Heart left ventricle (tissue), 7 donors: ENCODE data around the genes C1orf185, RNF11, CC2D1B and GPX7.

DNA sequence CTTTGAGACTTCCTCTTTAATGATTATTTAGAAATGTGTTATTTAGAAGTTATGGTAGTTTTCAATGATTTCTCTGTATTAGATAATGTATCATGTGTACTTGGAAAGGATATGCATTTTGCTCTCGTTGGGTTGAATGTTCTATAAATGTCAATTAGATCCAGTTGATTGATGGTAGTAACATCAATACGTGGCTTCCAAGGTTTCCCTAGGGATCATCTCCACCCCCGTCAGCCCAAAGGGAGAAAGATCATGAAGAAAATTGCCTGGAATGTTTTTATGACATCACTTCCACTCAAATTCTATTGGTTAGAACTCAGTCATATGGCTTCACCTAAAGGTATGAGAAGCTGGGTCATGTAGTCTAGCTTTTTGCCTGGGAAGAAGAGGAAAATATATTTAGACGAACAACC is at the start of gene C1orf185:
TSS of gene C1orf185 (plus strand) at position 319 of the 413 bp plus-strand sequence.
- PRO-cap, 6 experiments = no peak in any of the 6 experiments
- RAMPAGE, long total RNA, 2 experiments = no peak in any of the 2 experiments
- RRBS = no CpG with 5 or more reads among the region's 4 CpGs

DNA sequence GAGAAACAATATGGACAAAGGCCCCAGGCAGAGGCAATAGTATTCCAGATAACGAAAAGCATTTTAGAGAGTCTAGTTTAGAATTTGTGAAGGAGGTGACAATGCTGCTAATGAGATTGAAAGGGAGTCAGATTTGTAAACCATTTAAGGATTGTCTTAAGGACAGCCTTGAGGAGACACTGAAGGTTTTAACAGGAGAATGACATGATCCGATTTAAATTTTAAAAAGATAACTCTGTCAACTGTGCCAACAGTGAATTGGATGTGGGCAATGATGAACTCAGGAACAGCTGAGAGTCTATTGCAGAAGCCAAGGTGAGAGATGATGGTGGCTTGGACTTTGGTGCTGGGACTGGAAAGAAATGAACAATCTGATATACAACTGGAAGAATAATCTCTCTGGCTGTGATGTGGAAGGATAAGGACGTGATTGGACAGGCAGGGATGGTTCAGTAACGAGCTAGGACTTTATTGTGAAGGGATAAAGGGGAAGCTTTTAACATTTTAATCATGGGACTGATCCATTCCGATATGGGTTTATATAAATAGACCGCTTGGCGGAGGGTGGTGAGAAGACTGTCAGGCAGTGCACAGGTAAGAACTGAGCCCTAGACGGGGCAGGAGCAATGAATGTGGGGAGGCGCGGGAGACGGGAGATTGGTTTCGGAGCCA is 482 bp upstream of the RNF11 start:
- PRO-cap, 6 experiments = peak in 2 of 6 experiments; most common plus-strand start position 570 of the sequence (in 2); most common minus-strand start position 465 of the sequence (in 1)
- RAMPAGE, long total RNA, 2 experiments = no peak in any of the 2 experiments
- RRBS = no CpG with 5 or more reads among the region's 12 CpGs

GRCh38 chr1:51236127-51236614 is at the start of gene RNF11:
RNF11 (plus strand) TSS chr1:51236273.
- PRO-cap, 6 experiments = peak in 6 of 6 experiments; most common plus-strand start chr1:51236319 (in 3); most common minus-strand start chr1:51236195 (in 5)
- RAMPAGE, long total RNA, 2 experiments = no peak in any of the 2 experiments
- RRBS = under 1% methylated on average over 22 of the region's 58 CpGs

DNA sequence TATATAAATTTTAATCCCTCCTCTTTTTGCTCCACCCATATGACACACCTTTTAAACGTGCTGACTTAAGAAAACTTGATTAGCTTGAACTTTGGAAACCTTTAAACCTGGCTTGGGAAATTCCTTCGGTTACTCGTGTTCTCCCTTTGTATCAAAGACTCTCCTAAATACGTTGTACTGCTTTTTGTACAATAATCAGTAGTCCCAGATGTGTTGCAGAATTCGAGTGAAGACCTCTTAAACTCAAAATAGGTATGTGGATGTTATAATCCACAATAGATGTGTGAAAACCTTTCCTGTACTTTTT is 1.3 kb downstream of the RNF11 start:
- PRO-cap, 6 experiments = no peak in any of the 6 experiments
- RAMPAGE, long total RNA, 2 experiments = no peak in any of the 2 experiments
- RRBS = no CpG with 5 or more reads among the region's 5 CpGs

- PRO-cap, 6 experiments = no peak in any of the 6 experiments
- RAMPAGE, long total RNA, 2 experiments = no peak in any of the 2 experiments
- RRBS = no CpG with 5 or more reads among the region's 9 CpGs
These were observed 40.5 kb upstream of the TTC39A start for GRCh38 chr1:51370872-51371223.

- PRO-cap, 6 experiments = no peak in any of the 6 experiments
- RAMPAGE, long total RNA, 2 experiments = no peak in any of the 2 experiments
- RRBS = no CpG with 5 or more reads among the region's 4 CpGs
These were observed 75.5 kb upstream of the TTC39A start for GRCh38 chr1:51405770-51406402.

- PRO-cap, 6 experiments = peak in 1 of 6 experiments; most common plus-strand start chr1:51433899 (in 1)
- RAMPAGE, long total RNA, 2 experiments = no peak in any of the 2 experiments
- RRBS = no CpG with 5 or more reads among the region's 2 CpGs
These were observed 85.5 kb downstream of the EPS15 start for GRCh38 chr1:51433513-51434005.

- PRO-cap, 6 experiments = no peak in any of the 6 experiments
- RAMPAGE, long total RNA, 2 experiments = no peak in any of the 2 experiments
- RRBS = no CpG with 5 or more reads among the region's 1 CpG
These were observed 27.5 kb downstream of the EPS15 start for GRCh38 chr1:51491660-51491859.

DNA sequence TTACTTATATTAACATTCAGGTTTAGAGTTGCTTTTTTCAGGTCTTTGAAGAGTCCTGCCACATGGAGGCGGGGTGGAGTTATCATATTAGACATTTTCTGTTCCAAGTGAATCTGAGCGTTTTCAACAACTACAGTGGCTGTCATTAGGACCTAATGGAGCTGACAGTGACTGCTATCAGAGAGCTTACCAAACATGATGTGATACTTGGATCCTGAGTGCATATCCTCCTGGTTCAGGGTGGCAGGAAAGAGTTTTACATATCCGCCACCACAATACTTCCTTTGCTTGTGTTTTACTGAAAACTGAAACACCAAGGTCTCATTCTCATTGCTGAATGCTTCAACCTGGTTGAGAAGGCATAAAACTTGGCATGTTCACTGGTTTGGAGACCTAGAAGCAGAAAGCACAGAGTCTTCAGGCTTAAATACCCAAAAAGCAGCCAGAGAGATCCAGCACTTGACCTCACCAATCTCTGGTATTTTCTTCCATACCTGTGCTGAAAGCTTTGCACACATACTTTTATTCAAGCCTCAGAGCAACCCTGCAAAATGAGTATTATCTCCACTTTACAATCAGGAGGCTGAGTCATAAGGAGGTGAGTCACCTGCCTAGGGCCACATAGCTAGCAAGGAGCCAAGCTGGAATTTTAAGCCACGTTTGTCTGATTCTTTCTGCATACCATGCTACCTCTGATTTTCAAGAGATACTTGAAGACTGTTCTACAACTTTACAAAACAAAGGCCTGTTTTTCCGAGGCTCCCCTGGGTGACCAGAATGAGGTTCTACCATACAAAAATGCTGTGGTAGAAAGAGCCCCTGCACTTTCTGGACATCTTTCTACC is 47.3 kb upstream of the OSBPL9 start:
- PRO-cap, 6 experiments = no peak in any of the 6 experiments
- RAMPAGE, long total RNA, 2 experiments = no peak in any of the 2 experiments
- RRBS = no CpG with 5 or more reads among the region's 5 CpGs

GRCh38 chr1:51621644-51622198 is 4.8 kb downstream of the OSBPL9 start:
- PRO-cap, 6 experiments = no peak in any of the 6 experiments
- RAMPAGE, long total RNA, 2 experiments = no peak in any of the 2 experiments
- RRBS = no CpG with 5 or more reads among the region's 1 CpG

DNA sequence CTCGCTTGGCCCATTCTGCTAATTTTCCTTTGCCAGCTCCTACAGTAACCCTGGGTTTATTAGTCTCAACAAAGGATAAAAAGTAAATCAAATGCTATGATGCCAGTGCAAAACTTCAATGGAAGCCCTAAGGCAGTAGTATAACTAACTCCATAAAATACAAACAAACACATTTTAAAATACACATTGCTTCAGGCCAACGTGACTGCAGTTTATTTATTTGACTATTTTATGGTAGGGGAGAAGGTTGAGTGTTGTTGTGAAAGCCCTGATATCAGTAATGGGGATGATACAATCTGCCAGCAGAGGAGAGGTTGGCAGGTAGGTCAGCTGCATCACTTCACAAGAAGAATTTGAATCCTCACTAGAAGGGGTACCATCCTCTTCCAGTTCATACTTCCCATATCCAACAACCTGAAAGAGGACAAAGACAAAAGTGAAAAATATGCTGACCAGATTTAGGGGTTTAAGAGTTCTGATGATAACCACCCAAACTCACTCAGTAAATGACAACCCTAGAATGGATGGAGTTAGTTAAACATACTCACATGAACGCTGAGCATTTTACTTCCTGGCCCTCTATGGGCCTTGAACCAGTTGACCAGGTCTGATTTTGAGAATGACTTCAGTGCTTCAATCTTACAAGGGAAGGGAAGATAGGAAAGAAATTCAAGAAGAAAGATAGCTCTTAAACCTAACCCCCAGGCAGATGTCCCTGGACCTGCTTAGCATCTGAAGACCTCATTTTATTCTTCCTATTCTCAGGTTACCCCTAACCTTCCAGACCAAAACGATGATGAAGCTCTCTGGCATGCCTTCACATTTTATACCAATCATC is 89.3 kb downstream of the NRDC start:
- PRO-cap, 6 experiments = no peak in any of the 6 experiments
- RAMPAGE, long total RNA, 2 experiments = no peak in any of the 2 experiments
- RRBS = no CpG with 5 or more reads among the region's 4 CpGs

DNA sequence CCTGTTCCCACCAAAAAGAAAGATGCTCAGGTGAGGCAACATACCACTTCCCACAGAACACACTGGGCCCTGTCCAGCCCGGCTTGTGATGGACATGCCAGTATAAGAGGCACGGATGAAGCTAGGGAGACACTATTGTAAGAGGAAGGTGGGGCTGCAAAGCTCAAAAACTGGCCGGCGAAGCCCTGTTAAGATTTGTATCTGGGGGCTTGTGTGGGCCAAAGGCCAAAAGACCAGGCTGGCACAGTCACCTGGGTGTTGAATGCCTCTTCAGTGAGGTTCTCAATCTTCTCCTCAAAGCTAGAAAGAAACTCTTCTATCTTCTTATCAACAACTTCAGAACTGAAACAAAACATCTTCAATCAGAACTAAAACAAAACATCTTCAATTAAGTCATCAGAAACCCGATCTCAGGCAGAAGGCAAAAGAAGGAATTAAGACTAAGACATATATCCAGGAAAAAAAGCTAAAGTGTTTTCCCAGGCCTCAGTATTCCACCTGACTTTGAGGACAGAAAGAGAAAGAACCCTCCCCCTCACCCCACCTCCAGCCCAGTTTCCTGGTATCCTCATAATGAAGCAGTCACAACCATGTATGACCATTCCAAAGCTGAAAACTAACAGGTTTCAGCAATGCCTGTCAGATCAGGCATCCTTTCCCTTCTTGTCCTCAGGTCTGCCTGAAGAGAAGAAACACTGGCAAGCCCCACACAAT is 87.7 kb downstream of the NRDC start:
- PRO-cap, 6 experiments = no peak in any of the 6 experiments
- RAMPAGE, long total RNA, 2 experiments = no peak in any of the 2 experiments
- RRBS = no CpG with 5 or more reads among the region's 5 CpGs

DNA sequence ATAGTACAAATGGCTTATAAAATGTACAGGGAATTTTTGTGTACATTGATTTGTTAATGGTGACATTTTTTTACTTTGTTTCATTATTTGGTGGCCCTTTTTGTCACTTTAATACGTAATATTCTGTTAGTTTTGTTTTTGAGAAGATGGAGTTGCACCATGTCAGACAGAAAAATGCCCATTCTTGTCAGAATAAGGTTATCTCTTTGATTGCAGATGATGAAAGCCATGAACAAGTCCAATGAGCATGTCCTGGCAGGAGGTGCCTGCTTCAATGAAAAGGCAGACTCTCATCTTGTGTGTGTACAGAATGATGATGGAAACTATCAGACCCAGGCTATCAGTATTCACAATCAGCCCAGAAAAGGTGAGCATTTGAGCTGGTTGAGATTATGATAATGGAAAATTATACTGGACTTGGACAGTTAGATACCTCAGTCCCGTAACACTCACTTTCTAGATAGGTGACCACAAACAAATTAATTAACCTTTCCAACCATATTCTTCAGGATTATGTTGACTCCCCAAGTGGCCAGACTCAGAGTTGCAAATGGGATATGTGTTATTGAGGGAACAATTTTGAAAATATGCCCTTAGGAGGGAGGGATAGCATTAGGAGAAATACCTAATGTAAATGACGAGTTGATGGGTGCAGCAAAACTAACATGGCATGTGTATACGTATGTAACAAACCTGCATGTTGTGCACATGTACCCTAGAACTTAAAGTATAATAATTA is 33.3 kb downstream of the CC2D1B start:
- PRO-cap, 6 experiments = no peak in any of the 6 experiments
- RAMPAGE, long total RNA, 2 experiments = no peak in any of the 2 experiments
- RRBS = no CpG with 5 or more reads among the region's 4 CpGs

- PRO-cap, 6 experiments = no peak in any of the 6 experiments
- RAMPAGE, long total RNA, 2 experiments = no peak in any of the 2 experiments
- RRBS = no CpG with 5 or more reads among the region's 16 CpGs
These were observed 5.8 kb downstream of the CC2D1B start for GRCh38 chr1:52360054-52360708.

DNA sequence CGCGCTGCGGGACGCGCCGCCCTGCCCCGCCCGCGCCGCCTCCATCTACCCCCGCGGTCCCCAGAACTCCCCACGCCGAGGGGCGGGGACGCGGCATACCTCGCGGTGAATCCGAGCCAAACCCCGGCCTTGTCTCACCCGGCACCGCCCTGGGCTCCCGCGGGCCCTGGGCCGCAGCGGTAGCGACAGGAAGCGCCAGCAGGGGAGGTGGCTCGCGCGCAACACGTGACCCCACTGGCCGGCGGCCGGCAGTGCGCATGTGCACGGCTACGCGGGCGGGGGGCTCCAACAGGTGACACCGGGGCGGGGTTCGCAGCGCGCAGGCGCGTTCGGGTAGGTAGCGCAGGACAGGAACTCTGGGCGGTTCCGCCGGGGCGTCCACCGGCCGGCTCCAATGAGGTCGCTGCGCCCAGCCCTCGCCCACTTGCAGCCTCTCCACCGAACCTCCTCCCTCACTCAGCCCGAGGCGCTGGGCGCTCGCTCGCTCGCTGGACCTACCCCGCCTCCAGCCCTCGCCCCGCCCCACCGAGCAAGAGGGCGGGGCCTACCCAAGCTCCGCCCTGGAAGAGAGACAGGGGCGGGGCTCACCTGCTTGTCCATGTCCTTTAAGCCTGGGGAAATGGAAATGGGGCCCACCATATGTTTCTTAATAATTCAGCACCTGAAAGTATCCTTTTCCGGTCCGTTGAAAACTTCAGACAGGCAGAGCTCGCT is at the start of gene CC2D1B:
TSS of gene CC2D1B (minus strand) at position 236 of the 714 bp plus-strand sequence.
- PRO-cap, 6 experiments = peak in 6 of 6 experiments; most common plus-strand start position 455 of the sequence (in 5); most common minus-strand start position 181 of the sequence (in 5)
- RAMPAGE, long total RNA, 2 experiments = start-site peak on the minus strand in 1 of 2 experiments, centred at position 197 of the sequence, 109 reads per replicate
- RRBS = under 1% methylated on average over 28 of the region's 76 CpGs

DNA sequence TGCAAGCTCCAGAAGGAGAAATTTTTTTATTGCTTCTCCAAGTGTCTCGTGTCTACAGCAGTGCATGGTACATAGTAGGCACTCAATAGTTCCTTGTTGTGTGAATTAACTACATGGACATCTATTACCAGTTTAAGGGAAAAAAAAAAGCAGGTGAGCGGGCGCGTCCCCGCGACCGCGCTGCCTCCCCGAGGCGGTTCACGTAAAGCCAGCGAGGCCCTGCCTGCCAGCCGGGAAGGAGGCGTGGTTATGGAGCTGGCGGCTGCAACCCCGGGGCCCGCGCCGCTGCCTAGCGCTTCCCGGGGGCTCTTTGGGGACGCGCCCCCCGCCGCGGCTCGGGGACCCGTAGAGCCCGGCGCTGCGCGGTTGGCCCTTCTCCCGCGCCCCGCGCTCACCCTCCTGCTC is 2.3 kb upstream of the CC2D1B start:
- PRO-cap, 6 experiments = peak in 4 of 6 experiments; most common plus-strand start position 250 of the sequence (in 4); most common minus-strand start position 199 of the sequence (in 4)
- RAMPAGE, long total RNA, 2 experiments = no peak in any of the 2 experiments
- RRBS = under 1% methylated on average over 9 of the region's 36 CpGs

DNA sequence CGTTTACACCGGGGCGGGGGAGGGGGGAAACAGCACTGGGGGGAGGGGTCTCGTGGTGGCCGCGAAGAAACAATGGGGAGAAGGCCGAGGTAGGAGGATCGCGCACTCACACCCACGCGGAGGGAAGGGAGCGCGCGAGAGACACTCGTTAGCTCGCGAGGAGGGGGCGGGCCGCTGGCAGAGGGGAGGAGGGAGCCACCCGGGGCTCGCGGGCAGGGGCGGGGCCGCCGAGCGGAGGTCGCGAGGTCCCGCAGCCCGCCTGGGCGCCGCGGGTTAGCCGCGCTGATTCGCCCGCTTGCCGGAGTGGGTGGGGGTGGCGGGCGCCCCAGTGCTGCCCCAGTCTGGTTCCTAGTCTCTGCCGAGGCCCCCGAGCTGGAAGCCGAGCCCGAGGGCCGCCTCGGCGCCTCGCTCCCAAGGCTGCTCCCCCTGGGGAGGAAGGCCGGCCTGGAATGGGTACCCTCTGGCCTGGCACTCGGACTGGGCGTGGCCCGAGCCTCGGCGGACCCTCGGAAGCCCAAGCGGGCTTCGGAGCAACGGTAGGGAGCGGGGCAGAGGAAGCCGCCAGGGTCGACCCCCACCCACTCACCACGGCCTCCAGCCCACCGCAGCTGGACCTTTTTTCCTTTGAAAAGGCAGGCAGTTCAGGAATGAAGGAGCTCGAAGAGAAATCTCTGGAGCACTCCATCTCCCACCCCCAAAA is 581 bp upstream of the TUT4 start:
- PRO-cap, 6 experiments = peak in 6 of 6 experiments; most common plus-strand start position 234 of the sequence (in 4); most common minus-strand start position 124 of the sequence (in 5)
- RAMPAGE, long total RNA, 2 experiments = no peak in any of the 2 experiments
- RRBS = under 1% methylated on average over 16 of the region's 64 CpGs

- PRO-cap, 6 experiments = no peak in any of the 6 experiments
- RAMPAGE, long total RNA, 2 experiments = no peak in any of the 2 experiments
- RRBS = no CpG with 5 or more reads among the region's 4 CpGs
These were observed 3.9 kb upstream of the TUT4 start for GRCh38 chr1:52556708-52557350.

DNA sequence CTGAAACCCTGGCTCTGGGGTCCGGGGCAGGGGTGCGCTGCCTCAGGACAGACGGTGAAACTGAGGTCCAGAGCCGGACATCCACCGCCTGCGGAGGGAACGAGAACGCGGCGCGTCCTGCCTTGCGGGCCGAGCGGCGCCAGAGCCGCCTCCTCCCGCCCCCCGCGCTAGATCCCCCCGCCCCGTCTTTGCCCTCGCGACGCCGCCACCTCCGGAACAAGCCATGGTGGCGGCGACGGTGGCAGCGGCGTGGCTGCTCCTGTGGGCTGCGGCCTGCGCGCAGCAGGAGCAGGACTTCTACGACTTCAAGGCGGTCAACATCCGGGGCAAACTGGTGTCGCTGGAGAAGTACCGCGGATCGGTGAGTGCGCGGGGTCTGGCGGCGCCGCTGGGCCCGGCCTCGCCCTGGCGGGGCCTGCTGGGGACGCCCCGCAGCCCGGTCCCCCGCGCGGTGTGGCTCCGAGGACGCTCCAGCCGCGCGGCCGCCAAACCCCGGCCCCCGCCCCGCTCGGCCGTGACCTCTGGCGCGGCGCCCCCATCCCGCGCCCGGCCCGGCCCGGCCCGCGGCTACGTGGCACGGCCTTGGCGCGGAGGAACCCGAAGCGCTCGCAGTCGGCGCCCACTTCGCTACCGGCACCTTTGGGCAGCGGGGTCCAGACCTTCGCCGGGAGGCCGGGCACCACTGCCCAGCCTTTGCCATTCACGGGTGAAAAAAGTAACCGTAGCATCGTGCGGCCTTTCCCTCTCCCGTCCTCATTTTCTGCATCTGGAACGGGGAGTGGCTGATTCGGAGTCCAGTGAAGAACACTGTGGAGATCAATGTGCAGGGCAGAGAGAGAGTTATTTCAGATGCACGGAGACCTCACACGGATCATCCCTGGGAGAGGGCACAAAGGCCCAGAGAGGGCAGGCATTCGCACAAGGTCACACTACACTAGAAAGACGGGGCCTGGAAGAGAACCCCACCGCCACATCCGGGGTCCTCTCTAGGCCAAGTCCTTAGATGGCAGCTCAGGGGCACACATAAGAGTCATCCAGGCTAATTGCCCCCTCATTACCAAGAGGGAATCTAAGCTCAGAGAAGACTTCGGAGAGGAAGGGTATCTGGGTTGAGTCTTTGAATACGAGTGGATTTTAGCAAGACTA is at the start of gene GPX7:
TSS of gene GPX7 (plus strand) at position 185 of the 1,146 bp plus-strand sequence.
- PRO-cap, 6 experiments = peak in 6 of 6 experiments; most common plus-strand start position 216 of the sequence (in 6); most common minus-strand start position 455 of the sequence (in 6)
- RAMPAGE, long total RNA, 2 experiments = start-site peak on the plus strand in 2 of 2 experiments, centred at positions 207 to 209 of the sequence, 45 to 51 reads per replicate
- RRBS = 1% methylated on average over 60 of the region's 106 CpGs

- PRO-cap, 6 experiments = peak in 1 of 6 experiments; most common minus-strand start chr1:53052695 (in 1)
- RAMPAGE, long total RNA, 2 experiments = no peak in any of the 2 experiments
- RRBS = no CpG with 5 or more reads among the region's 4 CpGs
These were observed 9.6 kb upstream of the PODN start for GRCh38 chr1:53052399-53052876.